Mesenchymal stem cell of Wharton's jelly (primary cell): ENCODE data around the gene FGF4.

- CAGE, long polyA plus RNA, result no peak
These were observed 2.3 kb downstream of the CCND1 start for GRCh38 chr11:69643122-69643776.

GRCh38 chr11:69647395-69647959 is 6.5 kb downstream of the CCND1 start:
- CAGE, long polyA plus RNA, result no peak

DNA sequence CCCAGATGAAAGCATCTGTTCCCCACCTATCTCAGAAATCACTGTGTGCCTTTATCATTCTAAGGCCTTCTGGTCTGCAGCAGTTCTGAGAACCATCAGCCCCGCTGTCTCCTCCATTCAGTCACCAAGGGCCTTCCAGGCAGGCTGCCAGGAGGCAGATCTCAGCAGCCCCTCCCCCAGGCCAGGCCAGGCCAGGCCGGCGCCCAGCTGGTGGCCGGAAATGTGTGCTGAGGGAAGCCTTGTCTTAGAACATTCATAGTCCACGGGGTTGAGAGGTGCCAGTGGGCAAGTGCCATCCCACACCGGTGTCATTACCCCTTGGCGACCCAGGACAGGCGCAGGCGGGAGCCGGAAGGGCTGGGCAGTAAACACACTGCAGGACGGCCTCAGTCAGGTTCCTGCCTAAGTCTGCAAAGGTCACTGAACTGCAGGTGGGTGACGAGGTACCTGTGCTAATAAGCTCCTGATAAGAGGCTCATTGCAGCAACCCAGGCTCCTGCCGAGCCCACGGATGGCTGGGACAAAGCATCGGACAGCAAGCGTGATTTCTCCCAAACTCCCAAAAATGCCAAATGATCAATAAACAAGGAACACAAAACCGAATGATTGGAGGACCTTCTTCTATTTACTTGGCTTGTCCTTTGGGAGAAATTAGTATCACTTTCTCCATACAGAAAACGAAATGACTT is 3.1 kb downstream of the FGF19 start:
- CAGE, long polyA plus RNA, result no peak

DNA sequence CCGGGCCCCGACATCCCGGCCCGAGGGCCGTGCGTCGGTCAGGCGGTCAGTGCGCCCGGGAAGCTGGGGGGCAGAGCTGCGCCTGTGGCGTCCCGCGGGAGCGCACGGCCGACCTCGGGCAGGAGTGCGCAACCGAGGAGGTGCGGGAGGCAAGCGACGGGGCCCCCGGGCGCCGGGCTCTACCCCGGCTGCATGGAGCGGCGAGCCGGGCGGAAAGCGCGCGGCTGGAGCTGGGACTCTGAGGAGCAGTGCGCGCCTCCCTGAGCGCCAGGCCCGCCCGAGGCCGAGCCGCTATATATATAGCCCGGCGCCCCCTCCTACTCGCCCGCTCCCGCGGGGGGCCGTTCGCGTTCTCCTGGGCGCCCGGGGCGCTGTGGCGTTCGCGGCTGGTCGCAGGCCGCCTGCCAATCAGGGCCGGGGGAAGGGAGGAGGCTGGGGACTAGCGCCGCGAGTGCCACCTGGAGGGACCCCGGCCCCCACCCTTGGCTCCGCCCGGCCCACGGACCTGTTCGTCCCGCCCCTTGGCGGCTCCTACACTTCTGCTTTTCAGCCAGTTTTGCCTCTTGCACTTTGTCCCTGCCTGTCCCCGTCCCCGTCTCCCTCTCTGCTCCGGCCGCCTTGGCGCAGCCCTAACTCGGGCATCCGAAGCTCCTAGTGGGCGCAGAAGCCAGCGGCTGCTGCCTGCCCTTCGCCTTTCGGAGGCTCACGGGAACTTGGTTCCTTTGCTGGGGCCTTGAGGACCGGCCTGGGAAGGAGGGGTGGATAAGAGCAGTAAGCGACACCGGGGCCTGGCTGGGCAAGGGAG is at the start of gene FGF4:
Gene FGF4 (minus strand): TSS at position 271 of the 805 bp plus-strand sequence.
- CAGE, long polyA plus RNA, result no peak

DNA sequence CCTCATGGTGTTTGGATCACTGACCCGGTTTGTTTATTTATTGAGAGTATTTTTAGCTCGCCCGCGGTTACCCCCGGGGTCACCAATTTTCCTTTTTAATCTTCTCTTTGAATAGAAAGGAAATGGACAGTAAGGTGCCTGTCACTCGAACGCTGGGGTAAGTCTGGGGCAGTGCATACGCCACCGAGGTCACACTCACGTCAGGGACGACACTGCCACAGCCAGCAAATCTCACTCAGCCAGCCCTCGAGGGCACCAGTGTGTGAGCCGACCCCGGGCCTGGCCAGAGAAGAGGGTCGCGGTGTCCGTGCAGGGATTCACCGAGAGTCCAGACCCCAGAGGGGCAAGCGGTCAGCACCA is 72.6 kb upstream of the FGF3 start:
- CAGE, long polyA plus RNA, result no peak

DNA sequence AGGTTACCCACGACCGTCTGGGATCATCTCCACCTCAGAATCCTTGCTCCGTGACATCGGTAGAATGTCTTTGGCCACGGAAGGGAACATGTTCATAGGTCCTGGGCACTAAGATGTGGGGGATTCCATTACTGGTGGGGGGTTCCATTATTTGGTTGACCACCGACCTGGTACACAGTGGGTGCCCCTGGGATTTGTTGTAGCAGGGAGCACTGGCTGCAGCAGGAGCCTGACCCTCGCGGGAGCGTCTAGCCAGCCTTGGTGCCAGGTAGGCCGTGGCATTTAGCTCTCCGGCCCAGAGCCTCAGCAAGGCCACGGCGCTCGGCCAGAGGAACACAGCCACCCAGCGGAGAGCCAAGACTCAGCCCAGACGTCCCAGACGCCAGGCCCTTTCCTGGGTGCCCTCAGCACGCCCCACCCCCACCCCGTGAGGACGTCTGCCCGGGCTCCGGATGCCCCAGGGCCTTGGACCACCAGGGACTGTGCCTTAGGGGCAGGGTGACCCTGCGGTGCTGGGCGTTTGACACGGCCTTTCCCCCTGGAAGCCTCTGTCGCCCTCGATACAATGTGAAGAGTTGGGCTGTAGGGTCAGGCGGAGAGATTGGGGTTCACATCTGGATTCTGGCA is 99.0 kb upstream of the FGF3 start:
- CAGE, long polyA plus RNA, result no peak

- CAGE, long polyA plus RNA, result no peak
These were observed 107.2 kb upstream of the ANO1 start for GRCh38 chr11:69970820-69971350.

- CAGE, long polyA plus RNA, result no peak
These were observed 56.4 kb upstream of the ANO1 start for GRCh38 chr11:70021605-70022269.

DNA sequence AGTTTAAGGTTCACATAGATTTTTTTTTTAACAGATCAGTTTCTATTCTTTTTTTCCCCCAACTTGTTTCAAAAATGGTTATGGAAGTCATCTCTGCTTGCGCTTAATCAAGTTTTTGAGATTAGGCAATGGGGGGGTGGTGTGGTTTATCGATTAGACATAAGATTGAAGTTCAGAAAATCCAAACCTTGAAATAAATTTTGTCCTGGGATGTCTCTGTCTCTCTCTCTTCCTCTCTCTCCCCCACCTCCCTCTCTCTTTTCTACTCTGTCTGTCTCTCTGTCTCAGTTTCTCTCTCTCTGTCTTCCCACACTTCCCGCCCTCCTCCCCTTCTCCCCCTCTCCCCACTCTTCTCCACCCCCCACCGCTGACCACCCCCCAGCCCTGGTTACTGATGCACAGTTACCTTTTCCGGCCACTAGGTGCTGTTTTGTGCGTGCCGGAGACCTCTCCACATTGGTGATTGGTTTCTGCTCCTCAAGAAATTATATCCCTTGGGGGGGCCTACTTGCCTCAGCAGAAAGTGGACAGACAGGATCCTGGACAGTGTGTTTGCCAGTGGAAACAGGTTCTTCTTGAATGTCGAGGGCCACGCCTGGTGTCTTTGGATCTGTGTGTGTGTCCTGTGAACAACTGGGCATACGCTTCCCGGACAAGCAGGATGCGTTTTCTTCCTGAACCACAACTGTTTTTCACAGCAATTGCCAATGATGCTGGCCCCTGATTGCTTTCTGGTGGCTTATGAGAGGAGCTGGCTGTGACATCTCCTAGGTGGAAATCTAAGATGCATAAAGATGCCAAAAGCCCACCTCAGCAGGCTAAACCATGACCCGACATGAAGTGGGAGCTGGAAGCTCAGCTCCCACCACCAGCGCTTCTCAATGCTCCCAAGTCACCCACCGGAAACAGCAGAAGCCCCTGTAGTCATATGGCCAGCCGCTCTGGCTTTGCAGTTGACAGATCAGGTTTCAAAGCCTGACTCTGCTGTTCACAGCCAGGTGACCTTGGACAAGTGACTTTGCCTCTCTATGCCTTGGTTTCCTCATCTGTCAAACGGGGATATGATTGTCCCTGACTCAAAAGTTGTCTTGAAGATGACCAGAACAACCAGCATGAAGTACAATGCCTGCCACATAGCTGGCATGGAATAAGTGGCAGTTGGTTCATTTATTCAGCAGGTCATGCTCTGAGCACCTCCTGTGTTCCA is 29.4 kb upstream of the ANO1 start:
- CAGE, long polyA plus RNA, result no peak

GRCh38 chr11:70072235-70072729 is 5.8 kb upstream of the ANO1 start:
- CAGE, long polyA plus RNA, result no peak

GRCh38 chr11:70087582-70088191 is 9.6 kb downstream of the ANO1 start:
- CAGE, long polyA plus RNA, result no peak

DNA sequence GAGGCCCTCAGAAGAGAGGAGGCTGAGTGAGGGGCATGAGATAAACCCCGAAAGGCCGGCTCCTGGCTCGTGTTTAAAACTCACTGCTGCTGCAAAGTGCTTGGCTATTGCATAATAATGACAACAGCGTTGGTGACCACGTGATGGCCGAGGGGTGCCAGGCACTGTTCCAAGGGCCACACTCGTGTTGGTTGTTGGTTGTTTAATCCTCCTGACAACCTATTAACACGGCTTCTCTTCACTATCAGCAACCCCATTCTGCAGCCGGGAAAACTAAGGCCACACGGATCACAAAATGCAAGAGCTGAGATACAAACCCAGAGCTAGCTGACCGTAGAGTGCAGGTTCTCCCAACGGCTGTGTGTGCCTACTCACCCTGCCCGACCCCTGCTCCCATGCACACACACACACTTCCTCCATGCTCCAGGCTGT is 51.0 kb downstream of the ANO1 start:
- CAGE, long polyA plus RNA, result no peak

DNA sequence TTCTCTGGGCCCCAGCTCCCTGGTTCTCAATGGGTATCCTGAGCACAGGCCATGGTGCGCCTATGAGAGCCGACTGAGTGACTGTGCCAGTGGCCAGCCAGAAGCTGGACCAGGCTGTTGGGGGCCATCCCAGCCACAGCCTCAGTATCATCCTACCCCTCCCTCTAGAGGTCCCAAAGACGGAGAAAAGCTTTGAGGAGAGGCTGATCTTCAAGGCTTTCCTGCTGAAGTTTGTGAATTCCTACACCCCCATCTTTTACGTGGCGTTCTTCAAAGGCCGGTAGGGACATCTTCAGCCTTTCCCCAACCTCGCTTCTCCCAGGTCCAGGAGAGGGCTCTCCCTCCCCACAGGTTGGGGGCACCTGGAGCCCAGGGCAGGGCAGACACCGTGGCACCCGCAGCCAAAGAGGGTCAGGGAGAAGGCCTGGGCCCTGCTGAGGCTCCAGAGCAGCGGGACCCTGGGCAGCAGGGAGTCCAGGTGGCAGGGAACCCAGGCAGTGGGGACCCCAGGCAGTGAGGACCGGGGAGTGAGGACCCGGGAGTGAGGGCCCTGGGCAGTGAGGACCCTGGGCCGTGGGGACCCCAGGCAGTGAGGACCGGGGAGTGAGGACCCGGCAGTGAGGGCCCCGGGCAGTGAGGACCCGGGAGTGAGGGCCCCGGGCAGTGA is 41.5 kb upstream of the FADD start:
- CAGE, long polyA plus RNA, result no peak

GRCh38 chr11:70174698-70175680 is 28.1 kb upstream of the FADD start:
- CAGE, long polyA plus RNA, result no peak

GRCh38 chr11:70203404-70204188 is 500 bp downstream of the FADD start:
- CAGE, long polyA plus RNA, result no peak

DNA sequence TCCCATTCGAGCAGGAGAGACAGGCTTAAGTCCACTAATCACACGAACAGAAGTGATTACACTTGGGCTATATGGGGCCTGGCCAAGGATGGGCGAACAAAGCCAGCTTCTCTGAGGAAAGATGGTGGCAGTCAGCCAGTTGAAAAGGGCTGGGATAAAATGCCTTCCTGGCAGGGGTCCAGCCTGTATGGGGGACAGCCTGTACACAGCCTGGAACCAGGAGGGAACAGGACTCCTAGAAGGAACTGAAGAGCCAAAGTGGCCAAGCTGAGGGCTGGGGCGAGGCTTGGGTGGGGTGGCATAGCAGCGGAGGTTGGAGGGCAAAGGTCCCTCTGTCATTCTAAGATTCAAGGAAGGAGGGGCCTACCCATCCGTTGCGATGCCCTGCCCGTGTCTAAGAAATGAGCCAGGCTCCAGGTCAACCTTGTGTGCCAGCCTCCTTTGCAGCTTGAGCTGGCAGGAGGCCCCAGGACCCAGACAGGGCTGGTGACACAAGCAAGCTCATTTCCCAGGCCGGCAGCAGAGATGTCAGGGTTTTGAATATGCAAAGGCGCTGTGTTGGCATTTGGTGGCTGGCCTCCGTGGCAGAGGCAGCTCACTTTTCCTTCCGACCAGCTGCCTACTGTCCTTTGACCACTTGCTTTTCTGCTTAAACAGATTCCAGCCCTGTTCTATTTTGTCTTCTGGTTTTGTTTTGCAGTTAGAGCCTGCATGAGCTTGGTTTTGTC is 22.7 kb downstream of the FADD start:
- CAGE, long polyA plus RNA, result no peak

- CAGE, long polyA plus RNA, result no peak
These were observed 11.2 kb downstream of the CTTN start for GRCh38 chr11:70409489-70410039.

- CAGE, long polyA plus RNA, result no peak
These were observed 61.6 kb downstream of the CTTN start for GRCh38 chr11:70460002-70460284.

DNA sequence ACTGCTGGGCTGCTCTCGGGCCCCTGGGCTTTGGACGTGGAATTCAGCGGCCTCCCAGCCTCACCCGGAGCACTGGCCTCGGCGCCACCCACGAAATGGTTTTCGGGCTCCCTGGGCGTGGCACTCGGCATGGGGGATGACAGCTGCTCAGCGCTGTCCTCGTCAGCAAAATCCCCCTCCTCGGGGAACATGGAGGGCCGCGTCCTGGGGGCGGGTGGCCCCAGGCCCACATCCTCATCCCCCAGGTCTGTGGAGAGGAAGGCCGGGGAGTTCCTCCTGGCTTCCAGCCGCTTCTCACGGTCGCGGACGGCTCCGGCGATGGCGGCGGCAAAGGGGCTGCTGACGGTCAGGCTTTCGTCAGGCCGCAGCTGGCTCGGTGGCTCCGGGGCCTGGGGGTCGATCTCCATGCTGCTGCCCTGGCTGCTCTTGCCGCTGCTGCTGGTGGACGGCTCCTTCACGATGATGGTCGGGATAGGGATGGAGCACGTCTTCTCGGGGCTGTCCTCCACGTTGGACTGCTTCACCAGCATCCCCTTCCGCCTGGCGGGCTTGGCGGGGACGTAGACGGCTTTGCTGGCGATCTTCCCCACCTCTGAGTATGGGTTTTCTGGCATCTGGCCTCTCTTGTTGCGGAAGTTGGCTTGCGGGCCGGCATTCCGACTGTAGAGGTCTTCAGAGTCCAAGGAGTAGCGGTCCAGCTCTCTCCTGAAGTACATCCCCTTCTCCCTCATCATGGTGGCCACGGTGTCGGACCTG is 88.6 kb downstream of the CTTN start:
- CAGE, long polyA plus RNA, result no peak

- CAGE, long polyA plus RNA, result no peak
These were observed 146.9 kb downstream of the CTTN start for GRCh38 chr11:70545045-70545781.